Skeletal muscle satellite cell (primary cell): Measurements from ENCODE around the gene ZNF679.

GRCh38 chr7:53984839-53985256, 557.3 kb upstream of the VSTM2A start:
- CAGE, long polyA plus RNA = no peak

- CAGE, long polyA plus RNA = no peak
These were observed 2.7 kb downstream of the VSTM2A start for GRCh38 chr7:54544658-54545513.

DNA sequence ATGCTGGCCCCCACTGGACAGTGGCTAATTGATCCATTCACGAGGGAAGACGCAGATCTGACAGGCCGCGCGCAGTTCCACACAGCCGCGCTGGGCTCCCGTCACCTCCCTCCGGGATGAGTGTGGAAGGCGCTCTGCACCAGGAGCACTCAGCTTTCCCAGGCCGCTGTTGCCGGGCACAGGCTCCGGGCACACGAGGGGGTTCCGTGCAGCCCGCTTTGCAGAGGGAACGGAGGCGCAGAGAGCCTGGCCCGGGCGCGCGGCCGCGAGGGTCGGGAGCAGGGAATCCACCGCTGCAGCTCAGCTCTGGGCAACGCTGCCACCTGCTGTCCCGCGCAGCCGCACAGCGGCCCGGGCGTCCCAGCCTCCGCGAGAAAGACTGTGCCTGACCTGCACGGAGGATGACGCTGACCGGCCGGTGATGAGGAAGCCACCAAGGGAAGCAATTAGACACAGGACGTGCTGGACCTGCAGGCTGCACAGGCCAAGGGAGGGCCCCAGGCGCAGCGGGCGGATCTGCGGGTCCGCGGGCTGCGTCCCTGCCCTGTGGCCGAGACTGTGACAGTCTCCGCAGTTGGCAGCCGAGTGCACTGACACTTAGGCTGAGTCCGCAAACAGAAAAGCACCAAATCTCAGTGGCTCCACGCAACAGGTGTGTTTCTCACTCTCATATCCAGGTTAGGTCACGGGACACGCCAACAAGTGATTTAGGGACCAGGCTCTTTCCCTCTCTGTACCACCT, 94.6 kb downstream of the SEC61G start:
- CAGE, long polyA plus RNA = no peak

DNA sequence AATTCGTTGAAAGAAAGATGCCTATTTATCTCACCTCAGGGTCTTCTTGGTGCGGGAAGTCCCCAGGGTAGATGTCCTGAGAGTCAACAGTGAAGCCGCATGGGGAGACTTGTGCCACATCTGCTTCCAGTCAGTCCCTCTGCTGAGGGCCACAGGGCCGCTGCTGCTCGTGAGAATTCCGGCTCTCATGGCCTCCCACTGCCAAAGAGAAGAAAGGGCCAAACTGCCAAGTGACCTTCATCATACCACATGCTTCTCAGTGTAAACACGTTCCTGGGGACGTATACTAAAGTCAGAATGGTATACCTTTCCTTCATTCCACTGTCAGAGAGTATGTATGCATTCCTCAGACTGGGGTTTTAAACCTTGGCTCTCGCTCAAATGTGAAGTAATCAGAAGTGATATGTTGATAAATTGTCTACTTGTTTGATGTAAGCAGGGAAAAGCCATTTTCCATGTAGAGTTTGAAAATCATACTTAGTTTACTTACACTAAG, 52.8 kb upstream of the SEC61G start:
- CAGE, long polyA plus RNA = no peak

DNA sequence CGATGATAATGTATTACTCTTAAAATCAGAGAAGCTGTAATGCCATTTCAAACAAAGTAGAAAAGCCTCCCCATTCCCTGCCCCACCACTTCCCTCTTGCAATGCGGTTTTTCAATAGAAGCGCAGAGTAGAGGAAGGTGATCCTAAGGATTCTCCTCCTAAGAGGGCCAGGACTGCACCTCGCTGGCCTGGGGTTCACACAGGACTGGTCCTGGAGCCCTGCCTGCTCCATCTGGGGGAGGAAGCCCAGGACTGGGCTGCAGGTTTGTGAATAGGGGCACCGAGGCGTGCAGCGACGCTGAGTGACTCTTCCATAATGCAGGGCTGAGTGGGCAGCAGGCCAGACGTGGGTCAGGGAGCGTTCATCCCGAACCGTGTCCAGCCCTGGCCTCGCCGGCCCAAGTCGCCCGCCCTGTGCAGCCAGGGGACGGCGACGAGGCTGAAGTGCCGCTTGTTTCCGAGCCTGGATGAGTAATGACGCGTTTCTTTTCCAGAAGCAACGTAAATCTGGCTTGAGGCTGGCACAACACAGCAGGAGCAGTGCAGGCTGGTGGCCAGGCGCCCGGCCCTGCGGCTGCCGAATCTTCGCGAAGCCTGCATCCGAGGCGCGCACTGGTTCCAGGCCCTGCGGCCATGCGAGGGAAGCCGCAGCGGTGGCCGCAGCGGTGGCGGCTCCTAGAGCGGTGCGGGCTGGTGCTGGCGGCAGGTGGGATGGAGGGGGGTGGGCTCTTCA, 73.9 kb upstream of the SEC61G start:
- CAGE, long polyA plus RNA = no peak

DNA sequence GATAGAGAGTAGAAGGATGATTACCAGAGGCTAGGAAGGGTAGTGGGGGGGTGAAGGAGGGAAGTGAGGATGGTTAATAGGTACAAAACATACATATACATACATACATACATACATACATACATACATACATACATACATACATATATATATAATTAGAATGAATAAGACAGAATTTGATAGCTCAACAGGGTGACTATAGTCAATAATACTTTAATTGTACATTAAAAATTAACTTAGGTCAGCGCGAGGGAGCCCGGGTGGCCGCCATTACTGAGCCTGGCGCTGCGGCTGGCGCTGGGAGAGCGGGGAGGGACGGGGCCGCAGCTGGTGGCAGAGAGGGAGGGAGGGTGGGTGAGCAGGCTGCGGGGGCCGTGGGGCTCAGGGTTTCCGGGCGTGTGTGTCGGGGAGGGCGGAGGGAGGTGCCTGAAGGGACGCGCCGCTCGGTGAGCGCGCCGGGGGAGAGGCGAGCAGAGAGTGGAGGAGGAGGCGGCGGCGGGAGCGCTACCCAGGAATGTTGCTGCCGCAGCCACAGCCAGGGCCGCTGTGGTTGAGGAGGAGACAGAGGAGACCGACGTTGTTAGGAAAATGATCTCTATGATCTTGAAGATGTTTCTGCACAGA, 85.8 kb upstream of the EGFR start:
- CAGE, long polyA plus RNA = no peak

- CAGE, long polyA plus RNA = no peak
These were observed 157.2 kb upstream of the LANCL2 start for GRCh38 chr7:55207767-55208564.

- CAGE, long polyA plus RNA = no peak
These were observed 38.0 kb downstream of the VOPP1 start for GRCh38 chr7:55534152-55534951.

DNA sequence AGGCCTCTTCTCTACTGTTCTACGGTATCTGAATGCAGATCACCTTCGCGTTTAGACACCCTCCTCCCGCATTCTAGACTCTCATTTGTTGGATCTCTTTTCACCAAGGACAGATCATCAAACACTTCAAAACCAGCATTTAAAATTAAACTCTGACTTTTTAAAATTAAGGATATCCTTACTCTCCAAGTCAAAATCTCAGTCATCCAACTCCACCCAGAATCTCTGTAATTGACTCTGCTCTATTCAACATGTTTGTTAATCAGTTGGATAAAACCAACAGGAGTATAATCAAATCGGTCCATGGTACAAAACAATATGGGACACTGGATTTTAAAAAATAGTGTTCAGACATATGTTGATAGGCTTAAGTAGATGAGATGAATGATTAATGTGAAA, 7.1 kb downstream of the VOPP1 start:
- CAGE, long polyA plus RNA = no peak

DNA sequence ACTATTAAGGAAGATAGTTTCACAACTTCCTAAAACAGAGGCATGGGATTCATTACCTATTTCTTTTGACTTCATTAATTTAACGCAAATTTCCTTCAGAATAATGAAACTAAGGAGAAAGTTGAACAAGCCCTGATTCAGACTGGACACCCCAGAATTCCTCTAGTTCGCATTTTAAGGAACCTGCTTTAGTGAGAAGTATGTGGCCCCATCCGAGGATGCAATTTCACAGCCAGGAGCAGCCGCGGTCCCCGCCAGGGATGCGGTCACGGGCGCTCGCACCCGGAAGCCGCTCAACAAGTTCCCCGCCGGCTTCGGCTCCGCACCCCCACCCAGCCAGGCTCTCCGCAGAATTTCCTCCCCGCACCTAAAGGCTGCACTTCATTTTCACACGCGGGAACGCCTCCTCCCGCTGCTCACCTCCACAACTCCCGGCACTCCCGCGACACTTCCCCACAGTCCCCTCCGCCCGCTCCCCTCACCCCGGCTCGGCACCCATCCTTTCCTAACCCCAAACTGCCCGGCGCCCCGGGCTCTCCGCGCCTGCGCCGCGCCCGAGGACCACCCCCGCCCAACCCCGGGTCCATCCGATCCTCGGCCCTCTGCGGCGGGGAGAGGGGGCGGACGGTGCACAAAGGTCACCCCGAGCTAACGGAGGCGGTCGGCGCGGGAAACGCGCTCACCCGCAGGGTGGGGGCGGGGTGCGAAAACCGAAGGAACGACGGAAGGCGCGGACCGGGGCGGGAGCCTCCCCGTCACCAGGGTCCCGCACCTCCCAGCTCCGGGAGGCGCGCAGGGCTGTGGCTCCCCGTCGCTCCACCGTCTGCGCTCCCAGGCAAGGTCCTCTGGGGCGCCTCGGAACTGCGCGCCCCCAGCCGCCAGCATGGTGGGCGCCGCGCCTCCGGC, 707 bp downstream of the VOPP1 start:
- CAGE, long polyA plus RNA = no peak

- CAGE, long polyA plus RNA = no peak
These were observed 3.8 kb downstream of the CCT6A start for GRCh38 chr7:56055346-56055788.

DNA sequence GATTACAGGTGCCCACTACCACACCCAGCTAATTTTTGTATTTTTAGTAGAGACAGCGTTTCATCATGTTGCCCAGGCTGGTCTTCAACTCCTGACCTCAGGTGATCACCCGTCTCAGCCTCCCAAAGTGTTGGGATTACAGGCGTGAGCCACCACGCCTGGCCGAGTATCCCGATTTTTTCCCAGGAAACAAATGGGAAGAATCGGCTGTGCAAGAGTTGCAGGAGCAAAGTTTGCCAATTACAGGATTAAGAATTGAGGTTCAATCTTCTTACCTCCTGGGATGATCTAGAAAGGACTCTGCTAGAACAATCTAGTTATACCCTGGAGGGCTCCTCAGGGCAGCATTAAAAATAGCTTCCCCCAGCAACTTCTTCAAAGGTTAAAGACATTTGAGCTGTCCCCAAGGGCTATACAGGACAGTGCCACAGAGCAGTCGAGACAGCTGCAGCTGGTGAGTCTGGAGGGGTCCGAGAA, 8.2 kb downstream of the PHKG1 start:
- CAGE, long polyA plus RNA = no peak

DNA sequence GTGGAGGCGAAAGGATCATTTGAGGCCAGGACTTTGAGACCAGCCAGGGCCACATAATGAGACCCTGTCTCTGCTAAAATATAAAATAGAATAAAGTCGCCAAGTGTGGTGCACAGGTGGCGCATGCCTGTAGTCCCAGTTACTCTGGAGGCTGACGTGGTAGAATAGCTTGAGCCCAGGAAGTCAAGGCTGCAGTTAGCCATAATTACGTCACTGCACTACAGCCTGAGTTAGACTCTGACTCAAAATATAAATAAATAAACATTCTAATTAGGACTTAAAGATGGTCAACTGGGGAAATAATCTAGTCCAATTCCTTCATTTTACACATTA, 771 bp downstream of the CHCHD2 start:
- CAGE, long polyA plus RNA = no peak

- CAGE, long polyA plus RNA = no peak
These were observed 140.0 kb upstream of the NUPR2 start for GRCh38 chr7:56256178-56256621.

DNA sequence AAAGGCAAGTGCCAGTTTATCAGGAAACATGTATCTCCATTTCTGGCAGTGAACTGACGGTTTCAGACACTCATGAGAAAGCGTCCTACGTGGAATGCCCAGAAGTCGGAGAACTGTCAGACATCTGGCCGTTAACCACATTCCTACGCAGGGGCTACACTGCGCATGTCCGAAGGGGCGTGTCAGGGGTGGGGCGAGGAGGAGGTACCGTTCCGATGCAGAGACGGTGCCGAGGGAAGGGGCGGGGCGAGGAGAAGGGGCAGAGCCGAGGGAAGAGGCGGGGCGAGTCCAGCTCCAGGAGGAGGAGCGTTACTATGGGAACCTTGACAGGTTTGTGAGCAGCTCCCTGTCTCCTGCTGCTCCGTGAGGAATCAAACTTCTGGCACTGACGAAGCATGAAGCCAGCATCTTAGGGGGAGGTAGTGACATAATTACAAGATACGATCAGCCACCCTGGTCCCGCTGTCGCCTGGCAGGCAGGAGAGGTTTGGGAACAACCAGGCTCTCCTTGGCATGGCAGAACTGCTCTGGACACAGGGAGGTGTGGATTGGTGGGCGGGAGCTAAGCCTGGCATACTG, 367.0 kb upstream of the NUPR2 start:
- CAGE, long polyA plus RNA = no peak

- CAGE, long polyA plus RNA = no peak
These were observed 46.1 kb upstream of the ZNF716 start for GRCh38 chr7:57403790-57404392.

GRCh38 chr7:57404393-57405031, 45.5 kb upstream of the ZNF716 start:
- CAGE, long polyA plus RNA = no peak

GRCh38 chr7:63480161-63480592, 518.5 kb upstream of the ZNF722 start:
- CAGE, long polyA plus RNA = no peak

DNA sequence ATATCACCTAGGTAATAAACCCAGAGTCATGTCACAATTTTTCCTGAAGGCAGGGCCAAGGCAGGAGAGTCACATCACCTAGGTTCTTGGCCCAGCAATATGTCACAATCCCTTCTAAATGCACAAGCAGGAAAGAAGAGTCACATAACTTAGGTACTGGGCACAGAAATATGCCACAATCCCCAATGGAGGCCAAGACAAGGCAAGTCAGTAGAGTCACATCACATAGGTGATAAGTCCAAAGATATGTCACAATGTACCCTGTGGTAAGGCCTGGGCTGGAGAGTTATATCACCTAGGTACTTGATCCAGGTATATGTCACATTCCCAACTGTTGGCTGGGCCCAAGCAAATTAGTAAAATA, at the start of gene ZNF679:
ZNF679 (plus strand) TSS at position 299 of the 364 bp plus-strand sequence.
- CAGE, long polyA plus RNA = no peak

DNA sequence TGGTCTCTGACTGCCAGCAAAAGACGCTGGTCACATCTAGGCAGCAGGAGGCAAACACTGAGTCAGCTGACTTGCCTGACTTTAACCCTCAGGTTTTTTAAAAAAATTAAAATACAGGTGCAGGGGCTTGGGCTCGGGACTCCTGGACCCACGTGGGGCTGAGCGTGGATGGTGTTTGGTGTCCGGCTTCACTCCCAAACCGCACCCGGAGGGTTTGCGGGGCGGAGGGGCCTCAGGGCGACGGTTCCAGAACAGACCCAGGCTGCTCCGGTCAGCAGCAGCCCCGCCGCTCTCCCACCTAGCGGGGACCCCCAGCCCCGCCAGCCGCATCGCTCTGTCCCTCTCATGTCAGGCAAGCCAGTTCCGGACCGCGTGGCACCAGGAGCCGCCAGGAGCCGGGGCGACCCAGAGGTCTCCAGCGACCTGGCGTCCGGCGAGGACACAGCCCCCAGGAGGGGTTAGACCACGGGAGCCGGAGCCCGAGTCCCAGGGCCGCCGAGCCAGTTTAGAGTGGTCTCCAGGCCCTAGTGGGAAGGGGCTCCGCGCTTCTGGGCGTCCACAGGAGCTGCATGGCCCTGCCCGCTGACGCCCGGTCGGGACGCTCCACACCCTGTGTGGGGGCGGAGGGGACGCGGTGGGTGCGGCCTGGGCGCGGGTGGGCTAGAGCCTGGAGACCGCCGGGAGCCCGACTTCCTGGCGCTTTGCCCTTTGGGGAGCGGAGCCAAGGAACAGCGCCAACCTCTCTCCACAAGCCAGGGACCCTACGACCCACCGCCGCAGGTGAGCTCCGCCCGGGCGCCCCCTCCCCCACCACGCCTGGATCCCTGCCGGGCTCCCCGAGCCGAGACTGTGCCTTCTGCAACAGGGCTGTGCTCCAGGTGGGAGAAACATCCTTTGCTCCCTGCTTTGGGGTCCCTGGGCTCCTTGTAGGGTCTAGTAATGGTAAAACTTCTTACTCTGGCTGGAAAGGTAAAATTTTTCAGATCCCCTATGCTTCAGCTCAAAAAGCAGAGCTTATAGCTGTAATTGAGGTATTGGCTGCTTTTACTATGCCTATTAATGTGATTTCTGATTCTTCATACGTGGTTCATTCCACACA, 44.4 kb downstream of the ZNF273 start:
- CAGE, long polyA plus RNA = no peak